ENCODE measurements around the gene NACC1.

- PRO-cap = bidirectional peak, plus-strand start at chr19:13118289, minus-strand start at chr19:13118160
Observed at GRCh38 chr19:13117841-13118660, at the start of gene NACC1. Gene NACC1 (plus strand): TSS chr19:13118264.

DNA sequence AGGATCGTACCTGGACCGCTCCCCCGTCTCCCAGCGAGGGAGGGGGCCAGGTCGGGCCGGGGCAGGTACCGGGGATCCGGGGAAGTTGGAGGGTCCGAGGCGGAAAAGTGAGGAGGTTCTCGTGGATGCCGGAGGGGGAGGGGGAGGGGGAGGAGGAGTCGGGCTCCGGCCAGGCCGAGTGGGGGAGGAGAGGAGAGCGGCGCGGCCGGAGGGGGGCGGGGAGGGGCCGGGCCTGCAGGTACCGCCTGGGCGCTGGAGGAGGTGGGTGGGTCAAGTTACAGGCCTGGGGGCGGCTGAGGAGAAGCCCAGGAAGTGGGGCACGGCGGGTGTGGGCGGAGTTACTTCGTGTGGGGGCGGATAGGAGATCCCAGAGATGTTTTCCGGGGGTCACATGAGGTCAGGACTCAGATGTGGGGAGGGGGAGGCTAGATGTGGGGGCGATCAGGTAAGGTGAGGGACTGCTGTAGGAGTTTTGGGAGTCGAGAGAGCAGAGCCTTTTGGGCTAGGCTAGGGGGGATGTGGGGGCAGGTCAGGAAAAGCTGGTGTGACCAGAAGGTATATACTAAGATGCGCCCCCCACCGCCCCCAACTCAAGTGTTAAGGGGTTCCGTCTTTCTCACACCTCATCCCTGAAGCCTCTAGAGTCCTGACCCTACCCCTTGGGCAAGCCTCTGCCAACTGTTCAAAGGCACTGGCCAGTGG, 748 bp downstream of the NACC1 start:
- PRO-cap = no peak

- PRO-cap = no peak
Observed at GRCh38 chr19:13150604-13150995, 389 bp downstream of the IER2 start.

DNA sequence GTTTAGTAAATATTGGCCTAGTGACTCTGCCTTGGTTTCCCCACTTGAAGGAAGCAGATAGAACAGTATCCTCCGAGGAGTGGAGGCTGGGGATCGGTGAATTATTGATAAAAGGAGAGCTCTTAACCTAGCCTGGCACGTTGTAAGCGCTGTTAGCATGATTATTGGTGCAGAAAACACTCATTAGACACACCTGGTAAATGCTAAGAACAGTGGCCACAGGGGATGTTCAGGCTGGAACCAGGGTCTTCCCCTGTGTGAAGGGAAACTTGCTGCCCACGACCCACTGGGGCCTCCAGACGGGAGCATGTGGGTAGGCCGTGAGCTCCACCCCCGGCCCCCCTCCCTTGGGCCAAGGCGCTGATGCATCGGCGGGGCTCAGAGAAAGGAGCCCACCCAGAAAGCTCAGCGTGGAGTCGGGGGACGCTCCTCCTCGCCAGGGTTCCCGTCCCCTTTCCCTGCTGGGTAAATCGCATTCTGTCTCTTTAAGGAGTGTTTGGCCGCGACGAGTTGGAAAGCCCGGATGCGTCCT, 2.3 kb downstream of the IER2 start:
- PRO-cap = bidirectional peak, plus-strand start outside the sequence, minus-strand start at position 460 of the sequence

GRCh38 chr19:13186003-13186410, 35.8 kb downstream of the IER2 start:
- PRO-cap = no peak

GRCh38 chr19:13621514-13621825, 115.2 kb upstream of the CACNA1A start:
- PRO-cap = no peak

DNA sequence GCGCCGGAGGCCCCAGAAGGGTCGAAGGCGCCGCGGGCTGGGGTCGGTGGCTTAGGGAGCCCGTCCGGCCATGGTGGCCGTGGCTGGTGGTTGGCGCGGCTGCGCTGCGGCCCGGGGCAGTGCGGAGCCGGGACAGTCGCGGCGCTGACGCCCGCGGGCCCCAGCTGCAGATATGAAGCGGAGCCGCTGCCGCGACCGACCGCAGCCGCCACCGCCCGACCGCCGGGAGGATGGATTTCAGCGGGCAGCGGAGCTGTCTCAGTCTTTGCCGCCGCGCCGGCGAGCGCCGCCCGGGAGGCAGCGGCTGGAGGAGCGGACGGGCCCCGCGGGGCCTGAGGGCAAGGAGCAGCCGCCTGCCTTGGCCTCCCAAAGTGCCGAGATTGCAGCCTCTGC, 45.2 kb upstream of the YJU2B start:
- PRO-cap = no peak

- PRO-cap = no peak
Observed at GRCh38 chr19:13800946-13801331, 5.7 kb downstream of the ZSWIM4 start.

DNA sequence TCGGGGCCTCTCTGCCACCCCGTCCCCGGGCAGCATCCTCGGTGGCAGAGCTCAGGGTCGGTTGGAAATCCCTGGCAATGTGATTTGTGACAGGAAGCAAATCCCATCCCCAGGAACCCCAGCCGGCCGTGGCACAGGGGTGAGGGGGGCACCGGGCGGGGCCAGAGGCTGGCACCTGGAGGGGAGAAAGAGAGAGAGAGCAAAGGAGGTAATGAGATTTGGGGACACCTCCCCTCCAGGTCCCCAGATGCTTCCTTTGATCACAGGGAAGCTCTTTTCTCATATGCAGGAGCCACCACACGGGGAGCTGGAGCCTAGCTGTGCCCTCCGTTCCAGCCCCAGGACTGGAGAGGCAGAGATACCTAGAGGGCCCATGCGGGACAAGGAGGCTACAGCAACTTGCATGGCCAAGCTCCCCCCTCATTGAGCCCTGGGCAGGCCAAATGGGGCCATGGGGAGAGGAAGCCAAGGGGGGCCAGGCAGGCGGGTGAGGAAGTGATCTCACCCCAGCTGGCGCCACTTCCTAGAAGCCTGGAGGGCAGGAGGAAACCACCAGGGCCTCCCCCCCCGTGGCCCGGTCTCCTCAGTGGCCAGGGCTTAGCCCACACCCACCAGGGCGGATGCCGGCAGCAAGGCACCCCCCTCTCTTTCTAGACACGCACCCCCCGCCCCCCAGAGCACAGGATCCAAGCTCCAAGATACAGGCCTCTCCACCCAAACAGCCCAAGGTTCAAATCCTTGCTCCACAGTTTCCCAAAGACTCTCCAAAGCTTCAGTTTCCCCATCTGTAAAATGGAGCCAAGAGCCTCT, 40.2 kb upstream of the NANOS3 start:
- PRO-cap = unidirectional peak, minus-strand start at position 343 of the sequence

DNA sequence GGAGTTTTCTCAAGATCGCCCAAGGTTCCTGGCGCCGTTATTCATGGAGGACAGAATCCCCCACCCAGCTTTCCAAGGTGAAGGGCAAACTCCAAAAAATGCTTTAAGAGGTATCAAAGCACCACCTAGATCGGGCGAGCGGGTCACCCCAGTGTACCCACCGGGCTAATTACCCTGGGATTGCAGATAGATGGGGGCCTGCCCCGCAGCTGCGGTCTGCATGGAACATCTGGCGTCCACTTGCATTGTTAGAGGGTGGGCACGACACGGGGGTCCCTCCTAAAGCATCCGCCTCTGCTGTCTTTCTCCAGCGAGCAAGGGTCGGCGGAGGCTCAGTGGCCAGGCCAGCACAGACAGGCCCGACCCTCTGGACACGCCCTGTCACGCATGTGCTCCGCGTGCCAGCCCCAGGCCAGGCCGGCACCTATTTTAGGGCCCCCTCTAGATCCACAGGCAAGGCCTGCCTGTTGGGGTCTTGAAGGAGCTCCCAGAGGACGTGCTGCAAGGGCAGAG, 35.9 kb upstream of the NANOS3 start:
- PRO-cap = no peak

GRCh38 chr19:13955763-13956420, 3.6 kb downstream of the DCAF15 start:
- PRO-cap = no peak

DNA sequence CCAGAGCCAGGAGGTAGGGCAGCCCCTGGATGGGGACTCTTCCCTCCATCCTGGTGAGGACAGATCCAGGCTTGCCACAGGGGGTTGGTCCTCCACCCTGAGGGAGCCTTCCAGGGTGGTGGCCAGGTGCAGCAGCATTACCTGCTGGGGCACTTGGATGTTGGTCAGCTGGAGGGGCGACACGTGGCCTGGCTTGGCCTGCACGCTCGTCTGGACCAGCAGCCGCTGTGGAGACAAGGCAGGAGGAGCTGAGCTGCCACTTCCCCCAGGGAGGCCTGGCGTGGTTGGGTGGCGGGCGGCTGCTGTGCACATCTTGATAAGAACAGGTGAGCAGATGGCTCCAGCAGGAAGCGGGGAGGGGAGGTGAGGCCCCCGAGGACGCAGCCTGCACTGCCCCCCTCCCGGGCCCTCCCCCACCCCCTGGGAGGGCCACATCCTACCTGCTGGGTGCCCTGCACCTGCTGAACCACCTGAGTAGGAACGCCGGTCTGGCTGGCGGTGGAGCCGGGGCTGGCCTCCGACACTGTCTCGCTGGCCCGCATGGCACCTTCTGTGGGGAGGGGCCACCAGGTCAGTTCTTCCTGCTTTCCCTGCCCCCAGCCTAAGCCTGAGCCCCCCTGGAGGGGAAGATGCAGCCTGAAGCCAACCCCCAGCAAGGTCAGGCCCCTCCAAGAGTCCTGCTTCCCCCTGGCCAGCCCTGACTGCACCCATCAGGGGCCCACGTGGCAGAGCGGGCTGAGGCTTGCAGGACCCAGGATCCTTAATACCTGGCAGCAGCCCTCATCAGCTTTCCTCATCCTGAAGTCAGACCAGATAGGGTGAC, 22.9 kb downstream of the RFX1 start:
- PRO-cap = no peak

- PRO-cap = no peak
Observed at GRCh38 chr19:13985866-13986273, 20.2 kb downstream of the RFX1 start.

- PRO-cap = no peak
Observed at GRCh38 chr19:14042516-14043437, 11.2 kb downstream of the IL27RA start.

DNA sequence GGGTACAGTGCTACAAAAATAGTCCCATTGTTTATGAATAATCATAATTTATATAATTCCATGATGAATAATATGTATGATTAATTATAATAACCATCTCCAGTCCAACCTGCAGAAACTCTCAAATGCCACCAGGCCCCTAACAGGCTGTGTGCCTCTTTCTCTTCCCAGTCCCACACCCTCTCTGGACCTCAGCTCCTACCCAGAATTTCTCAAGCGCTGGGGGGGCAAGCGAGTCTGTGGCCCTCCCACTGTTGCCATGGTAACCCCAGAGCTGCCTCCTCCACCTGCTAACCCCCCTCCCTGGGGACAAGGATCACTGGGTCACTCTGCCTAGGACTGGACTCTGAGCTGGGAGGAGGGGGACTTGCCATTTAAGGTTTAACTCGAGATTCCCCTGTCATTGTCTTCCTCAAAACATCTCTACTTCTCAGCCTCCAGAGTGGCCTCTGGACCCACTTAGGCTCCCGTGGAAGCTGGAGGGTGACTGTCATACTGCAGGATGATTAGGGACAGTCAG, 2.3 kb downstream of the PALM3 start:
- PRO-cap = no peak

GRCh38 chr19:14115626-14116083, 1.9 kb downstream of the PRKACA start:
- PRO-cap = no peak

DNA sequence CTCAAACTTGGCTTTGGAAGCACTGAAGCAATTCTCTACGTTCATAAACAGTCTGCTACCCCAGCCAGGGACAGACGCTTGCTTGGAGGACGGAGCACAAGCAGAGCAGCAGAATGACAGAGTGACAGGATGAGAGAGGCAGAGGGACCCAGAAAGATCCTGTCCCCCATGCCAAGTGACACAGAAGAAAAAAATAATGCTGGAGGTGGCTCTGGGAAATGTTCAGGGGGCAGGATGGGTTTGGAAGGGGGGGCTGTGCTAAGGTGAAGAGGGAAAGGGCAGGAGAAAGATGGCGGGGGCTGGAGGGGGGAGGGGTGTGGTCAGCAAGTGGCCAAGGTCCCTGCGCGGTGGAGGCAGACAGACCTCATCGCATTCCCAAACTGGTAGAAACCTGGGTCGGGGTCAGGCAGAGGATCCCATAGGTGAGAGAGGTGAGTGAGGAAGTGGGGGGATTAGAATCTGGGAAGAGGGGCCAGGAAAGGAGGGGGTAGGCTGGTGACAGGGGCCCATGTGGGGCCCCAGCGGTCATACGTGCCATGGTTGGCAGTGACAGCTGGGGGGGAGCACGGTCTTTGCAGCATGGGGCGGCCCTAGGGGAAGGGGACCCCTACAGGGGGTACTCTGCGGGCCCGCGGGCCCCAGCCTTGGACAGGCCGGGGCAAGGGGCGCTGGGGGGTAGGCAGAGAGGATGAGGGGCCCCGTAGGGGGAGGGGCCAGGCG, 684 bp downstream of the PRKACA start:
- PRO-cap = no peak

- PRO-cap = no peak
Observed at GRCh38 chr19:14248404-14248903, 42.5 kb upstream of the ADGRL1 start.

GRCh38 chr19:14374745-14375081, 6.5 kb upstream of the ADGRE5 start:
- PRO-cap = no peak

DNA sequence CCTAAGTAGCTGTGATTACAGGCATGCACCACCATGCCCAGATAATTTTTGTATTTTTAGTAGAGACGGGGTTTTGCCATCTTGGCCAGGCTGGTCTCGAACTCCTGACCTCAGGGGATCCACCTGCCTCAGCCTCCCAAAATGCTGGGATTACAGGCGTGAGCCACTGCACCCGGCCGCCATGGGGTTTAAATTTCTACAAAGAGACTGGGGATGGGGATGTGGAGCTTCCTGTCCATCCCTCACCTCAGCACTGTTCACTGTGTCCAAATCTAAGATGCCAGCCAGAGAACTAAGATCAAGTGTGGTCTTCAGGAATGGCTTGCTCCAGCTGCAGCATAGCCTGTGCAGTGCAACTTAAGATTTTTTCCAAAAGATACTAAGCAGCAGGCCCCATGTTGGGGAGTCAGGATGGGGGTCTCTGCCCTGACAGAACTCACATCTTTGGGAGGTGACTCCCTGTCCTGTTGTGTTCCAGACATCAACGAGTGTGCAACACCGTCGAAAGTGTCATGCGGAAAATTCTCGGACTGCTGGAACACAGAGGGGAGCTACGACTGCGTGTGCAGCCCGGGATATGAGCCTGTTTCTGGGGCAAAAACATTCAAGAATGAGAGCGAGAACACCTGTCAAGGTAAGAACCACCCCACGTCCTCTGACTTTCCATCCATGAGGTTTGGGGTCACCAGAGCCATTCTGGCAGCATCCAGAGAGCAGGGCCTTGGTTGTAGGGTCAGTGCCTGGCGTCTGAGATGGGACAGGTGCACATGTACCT, 9.4 kb downstream of the ADGRE5 start:
- PRO-cap = no peak

Data from duodenum (tissue), 1 donor.